Ureter (tissue), 1 donor: ENCODE measurements around the gene KIF21B.

DNA sequence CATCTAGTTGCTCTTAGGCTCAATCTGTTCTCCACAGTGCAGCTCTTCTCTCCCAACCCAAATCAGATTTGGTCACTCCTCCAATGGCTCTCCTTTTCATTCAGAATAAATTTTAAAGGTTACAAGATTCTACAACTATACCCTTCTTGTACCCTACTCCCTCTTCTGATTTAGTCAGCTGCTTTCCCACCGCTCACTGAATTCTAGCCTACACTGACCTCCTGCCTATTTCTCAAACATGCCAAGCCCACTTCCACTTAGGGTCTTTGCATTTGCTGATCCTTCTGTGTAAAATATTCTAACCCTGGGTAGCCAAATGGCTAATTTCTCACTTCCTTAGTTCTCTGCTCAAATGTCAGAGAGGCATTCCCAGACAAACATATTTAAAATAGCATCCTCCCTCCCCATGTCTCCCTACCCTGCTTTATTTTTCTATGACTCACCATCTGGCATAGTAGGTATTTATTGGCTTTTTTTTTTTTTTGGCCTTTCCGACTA, 1.8 kb upstream of the NEK7 start:
- PRO-cap, result no peak

GRCh38 chr1:198162432-198163219, 5.8 kb downstream of the NEK7 start:
- PRO-cap, result no peak

DNA sequence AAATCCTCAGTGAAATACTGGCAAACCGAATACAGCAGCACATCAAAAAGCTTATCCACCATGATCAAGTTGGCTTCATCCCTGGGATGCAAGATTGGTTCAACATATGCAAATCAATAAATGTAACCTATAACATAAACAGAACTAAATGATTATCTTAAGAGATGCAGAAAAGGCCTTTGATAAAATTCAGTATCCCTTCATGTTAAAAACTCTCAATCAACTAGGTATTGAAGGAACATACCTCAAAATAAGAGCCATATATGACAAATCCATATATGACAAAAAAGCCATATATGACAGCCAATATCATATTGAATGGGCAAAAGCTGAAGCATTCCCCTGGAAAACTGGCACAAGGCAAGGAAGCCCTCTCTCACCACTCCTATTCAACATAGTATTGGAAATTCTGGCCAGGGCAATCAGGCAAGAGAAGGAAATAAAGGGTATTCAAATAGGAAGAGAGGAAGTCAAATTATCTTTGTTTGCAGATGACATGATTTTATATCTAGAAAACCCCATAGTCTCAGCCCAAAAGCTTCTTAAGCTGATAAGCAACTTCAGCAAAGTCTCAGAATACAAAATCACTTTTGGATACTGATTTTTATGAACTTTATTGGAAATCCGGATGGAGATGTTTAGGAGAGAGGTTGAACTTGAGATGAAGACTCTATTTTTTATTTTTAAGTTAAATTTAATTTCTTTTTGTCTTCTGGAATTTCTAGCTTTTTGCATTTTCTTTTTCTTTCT, 36.9 kb downstream of the NEK7 start:
- PRO-cap, result no peak

GRCh38 chr1:198216017-198216677, 59.3 kb downstream of the NEK7 start:
- PRO-cap, result no peak

DNA sequence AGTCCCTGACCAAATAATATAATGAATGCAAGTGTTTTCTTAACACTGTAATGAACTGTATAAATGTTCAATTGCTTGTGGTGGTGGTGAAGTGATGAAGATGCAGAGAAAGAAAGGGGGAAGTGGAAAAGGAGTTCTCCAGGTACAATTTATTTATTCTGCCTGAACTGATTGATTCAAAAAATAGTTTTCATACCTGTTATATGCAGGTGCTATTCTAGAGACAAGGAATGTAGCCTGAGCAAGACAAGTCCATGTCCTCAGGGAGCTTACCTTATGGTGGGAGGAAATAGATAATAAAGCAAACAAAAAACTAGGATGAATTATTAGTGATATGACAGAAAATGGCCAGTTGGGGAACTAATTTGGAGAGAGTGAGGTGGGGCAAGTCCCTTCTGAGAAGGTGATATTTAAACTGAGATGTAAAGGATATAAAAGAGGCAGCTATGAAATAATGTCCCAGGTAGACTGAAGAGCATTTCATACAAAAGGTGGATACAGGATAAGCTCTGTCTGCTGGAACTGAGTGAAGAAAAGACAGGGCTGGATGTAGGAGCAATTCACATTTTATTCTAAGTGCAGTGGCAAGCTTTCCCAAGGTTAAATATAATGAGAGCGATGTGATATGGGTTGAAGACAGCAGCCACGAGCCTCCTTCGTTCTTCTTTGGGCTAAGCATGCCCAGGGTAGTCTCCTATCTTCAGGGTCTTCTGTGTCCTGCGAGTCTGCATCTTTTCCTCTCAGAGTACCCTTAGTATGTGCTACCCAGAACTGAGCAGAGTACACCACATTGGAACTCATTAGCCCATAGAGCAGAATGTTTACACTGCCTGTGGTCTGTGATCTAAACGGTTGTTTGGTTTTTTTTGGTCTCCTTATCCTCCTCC, 126.1 kb downstream of the NEK7 start:
- PRO-cap, result no peak

GRCh38 chr1:198520528-198520950, 19.9 kb downstream of the ATP6V1G3 start:
- PRO-cap, result no peak

DNA sequence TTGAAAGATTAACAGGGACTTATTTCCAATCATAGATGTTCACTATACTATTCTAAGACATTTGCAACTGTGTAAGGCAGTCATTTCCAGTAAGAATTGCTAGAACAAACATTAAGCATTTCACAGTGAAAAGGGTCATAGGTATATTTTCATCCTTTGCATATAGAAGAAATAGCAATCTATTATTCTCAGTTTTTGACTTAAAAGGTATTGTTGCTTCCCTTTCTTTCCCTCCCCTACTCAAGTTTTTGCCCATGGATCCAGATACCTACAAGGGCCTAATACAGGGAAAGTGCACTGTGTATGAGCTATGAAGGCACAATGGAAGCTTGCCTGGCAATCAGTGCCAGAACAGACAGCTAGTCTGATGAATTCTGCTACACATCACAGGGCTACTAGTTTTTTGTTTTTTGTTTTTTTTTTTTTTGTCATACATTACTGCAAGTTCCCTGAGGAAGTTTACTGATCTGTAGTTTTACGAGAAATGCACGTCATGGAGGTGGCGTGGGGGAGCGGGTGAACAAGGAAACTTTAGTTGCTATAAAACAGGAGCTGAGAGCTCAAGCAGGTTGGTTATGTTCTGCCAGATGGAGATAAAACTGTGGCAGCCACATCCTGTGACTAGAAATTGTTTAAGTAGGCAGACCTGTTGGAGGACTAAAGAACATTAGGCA, 17.5 kb downstream of the PTPRC start:
- PRO-cap, result no peak

GRCh38 chr1:198657383-198658185, 18.7 kb downstream of the PTPRC start:
- PRO-cap, result no peak

DNA sequence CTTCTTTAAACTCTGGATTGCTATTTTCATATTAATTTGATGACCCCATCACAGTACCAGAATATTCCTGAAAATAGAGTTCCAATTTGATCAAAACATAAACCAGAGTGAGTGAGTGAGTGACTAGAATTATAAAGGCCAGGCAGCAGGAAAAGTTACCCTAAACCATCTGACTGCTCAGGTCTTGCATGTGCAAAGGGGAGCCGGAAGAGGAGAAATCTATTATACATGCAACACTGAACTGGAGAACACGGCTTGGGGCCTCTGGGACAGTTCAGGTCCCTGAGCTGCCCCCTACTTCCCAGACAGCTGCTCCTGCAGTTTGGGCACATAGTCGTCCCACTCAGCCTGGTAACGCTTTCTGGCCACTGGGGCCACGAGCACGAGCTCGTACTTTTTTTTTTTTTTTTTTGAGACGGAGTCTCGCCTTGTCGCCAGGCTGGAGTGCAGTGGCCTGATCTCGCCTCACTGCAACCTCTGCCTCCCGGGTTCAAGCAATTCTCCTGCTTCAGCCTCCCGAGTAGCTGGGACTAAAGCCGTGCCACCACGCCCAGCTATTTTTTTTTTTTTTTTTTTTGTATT, 40.1 kb downstream of the PTPRC start:
- PRO-cap, result no peak

- PRO-cap, result no peak
Observed at GRCh38 chr1:198682315-198682663, 43.4 kb downstream of the PTPRC start.

DNA sequence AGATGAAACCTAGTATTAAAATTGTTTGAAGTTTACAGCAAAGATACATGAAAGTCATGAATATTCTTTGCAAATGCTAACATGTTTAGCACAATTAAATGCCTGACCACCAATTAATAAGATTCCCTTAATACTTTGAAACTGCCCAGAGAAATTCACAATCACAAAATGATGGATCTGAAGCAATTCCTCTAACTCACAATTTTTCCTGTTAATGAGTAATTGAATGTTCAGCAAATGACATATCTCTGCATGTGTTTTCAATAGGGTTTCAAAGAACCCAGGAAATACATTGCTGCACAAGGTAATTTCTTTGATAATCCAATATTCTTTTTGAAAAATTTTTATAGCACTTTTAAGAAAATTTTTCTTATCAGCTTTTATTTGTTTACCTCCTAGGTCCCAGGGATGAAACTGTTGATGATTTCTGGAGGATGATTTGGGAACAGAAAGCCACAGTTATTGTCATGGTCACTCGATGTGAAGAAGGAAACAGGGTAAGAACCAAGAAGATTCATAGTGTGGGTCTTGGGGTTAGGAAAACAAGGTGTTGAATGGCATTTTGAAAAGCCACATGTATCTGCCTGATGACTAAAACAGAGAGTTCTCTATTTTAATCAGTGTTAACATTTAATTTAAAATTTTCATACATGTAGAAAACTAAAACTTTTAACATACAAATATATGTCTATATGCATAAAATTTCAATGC, 95.2 kb downstream of the PTPRC start:
- PRO-cap, result no peak

- PRO-cap, result no peak
Observed at GRCh38 chr1:198932592-198933230, 293.9 kb downstream of the PTPRC start.

DNA sequence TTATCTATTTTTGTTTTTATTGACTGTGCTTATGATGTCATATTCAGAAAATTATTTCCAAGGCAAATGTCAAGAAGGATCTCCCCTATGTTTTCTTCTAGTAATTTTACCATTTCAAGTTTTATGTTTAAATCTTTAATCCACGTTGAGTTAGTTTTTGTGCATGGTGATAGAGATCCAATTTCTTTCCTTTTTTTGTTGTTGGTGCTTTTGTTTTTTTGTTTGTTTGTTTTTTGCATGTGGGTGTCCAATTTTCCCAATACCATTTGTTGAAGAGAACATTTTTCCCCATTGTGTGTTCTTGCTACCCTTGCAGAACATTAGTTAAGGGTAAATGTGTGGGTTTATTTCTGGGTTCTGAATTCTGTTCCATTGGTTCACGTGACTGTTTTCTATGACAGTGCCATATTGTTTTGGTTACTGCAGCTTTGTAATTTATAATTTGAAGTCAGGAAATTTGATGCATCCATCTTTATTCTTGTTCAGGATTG, 636.0 kb downstream of the PTPRC start:
- PRO-cap, result no peak

DNA sequence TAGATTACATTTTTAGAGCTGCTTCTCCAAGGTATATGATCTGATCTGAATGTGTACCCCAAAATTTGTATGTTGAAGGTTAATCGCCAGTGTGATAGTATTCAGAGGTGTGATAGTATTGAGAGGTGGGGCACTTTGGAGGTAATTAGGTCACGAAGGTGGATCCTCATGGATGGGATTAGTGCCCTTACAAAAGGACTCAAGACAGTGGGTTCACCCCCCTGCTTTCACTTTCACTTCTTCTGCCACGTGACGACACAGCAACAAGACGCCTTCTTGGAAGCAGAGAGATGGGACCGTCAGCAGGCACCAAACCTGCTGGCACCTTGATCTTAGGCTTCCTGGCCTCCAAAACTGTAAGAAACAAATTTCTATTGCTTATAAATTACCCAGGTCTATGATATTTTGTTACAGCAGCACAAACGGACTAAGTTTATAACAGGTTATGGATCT, 95.5 kb upstream of the NR5A2 start:
- PRO-cap, result no peak

DNA sequence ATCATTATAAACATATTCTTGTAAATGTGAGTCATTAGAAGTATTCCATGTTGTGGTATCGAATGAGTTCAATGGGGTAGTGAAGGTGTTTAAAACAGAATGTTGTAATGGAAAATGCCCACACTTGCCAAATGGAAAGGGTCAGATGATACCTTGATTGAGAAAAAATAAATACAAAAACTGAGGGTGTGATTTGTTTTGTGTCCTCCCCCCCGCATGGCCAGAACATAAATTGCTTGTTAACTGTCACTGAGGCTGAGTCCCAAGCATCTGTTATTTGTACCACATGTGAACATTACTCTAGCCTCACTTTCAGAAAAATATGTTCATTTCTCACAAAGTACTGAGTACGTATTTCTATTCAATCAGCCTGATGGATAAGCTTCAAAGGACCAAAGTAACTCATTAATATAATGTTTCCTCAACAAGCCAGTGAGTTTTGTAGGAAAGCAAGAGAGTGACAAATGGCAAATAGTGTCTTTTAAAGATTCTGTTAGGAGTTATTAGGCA, 5.0 kb upstream of the NR5A2 start:
- PRO-cap, result no peak

- PRO-cap, result no peak
Observed at GRCh38 chr1:200298180-200298818, 111.5 kb downstream of the ZNF281 start.

GRCh38 chr1:200477414-200478731, 68.0 kb upstream of the ZNF281 start:
- PRO-cap, result no peak

- PRO-cap, result no peak
Observed at GRCh38 chr1:200852265-200852938, 20.4 kb upstream of the GPR25 start.

- PRO-cap, result no peak
Observed at GRCh38 chr1:200996089-200996488, 27.4 kb downstream of the KIF21B start.

GRCh38 chr1:201023294-201024072, at the start of gene KIF21B:
TSS of gene KIF21B (minus strand) at chr1:201023714.
- PRO-cap, result unidirectional peak, minus-strand start at chr1:201023714